A673 (cell line): ENCODE data around the gene TOP3A.

- PRO-cap, result no peak
Observed at GRCh38 chr17:17445554-17446579, 30.9 kb upstream of the MED9 start.

DNA sequence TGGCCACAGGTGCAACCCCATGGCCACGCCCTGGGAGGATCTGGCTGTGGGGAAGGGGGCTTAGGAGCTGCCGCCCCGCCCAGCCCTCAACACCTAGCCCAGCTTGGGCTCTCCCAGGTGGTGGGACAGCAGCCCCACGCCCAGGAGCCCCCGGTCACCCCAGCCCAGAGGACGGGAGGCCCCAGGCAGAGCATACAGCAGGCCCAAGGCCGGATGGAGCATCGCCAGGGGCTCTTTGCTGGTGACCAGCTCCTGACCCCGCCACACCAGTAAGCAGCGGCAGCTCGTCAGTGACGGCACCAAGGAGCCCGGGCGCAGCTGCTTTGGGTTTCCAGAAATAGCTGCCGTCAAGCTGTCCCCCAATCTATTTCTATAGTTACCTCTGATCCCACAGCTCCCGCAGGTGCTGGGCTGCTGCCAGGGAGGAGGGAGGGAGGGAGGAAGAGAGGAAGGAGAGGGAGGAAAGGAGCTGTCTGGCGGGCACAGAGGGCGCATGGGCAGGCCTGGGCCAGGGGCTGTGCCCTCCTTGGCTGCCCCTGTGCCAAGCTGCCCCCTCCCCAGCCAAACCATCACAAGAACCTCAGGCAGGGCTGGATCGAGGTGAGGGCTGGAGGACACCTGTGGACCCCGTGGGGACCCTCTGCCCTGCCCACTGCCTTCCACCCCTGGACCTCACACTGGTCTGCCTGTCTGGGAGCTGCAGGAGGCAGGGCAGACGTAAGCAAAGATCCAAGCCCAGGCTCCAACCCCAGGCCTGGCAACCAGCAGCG is 10.8 kb upstream of the RASD1 start:
- PRO-cap, result no peak

GRCh38 chr17:17574032-17574515 is 17.4 kb downstream of the PEMT start:
- PRO-cap, result no peak

- PRO-cap, result no peak
Observed at GRCh38 chr17:17675810-17676733, 5.2 kb upstream of the RAI1 start.

DNA sequence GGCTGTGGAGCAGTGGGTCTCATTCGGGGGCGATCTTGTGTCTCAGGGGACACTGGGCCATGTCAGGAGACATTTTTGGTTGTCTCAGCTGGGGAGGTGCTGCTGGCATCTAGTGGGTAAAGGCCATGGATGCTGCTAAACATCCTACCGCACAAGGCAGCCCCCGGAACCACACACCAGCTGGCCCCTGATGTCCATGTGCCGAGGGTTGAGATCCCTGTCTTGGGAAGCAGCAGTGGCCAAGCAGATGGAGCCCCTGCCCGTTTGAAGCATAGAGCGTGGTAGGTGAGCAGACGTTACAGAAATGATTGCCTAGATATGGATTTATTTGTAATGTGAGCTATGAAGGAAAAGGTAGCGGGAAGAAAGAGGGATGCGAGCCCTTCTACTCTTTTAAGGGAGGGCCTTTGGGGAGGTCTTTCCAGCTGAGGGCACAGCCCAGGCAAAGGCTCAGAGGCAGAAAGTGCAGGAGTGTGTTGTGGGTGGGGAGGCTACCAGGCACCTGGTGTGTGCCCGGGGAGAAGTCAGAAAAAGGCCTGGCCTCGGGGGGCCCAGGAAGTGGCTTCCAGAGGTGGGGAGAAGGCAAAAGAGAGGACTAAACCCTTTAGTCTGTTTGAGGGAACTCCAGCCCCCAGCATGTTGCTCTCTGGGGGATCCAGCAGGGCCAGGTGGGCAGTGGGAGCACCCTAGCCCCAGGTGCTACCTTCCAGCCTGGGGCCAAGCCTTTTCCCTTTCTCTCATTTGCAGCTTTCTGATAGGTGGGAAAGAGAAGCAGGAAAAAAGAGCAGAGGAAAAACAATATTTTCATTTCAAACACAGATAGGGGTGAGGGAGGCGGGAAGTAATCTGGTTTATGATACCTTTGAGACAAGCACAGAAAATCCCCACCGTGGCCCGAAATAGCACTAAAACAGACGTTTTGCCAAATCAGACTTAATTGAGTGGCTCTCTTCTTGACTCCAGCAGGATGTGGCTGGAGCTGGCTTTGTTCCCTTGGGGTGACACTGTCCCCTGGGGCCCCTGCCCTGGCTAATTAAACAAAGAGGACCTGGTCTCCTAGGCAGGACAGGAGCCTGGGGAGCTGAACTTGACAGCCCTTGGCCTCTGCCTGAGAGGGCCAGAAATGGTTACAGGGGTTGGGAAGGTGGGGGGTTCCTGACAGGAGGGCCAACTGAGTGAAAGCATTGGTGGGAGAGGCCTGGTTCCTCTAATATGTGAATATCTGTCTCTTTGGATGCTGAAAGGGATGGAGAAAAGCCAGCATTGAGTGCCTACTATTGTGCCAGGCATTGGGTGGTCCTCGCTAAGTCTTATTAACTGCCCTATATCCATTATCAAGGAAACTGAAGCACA is 10.3 kb downstream of the RAI1 start:
- PRO-cap, result no peak

GRCh38 chr17:17692818-17693036 is 11.5 kb downstream of the RAI1 start:
- PRO-cap, result no peak

DNA sequence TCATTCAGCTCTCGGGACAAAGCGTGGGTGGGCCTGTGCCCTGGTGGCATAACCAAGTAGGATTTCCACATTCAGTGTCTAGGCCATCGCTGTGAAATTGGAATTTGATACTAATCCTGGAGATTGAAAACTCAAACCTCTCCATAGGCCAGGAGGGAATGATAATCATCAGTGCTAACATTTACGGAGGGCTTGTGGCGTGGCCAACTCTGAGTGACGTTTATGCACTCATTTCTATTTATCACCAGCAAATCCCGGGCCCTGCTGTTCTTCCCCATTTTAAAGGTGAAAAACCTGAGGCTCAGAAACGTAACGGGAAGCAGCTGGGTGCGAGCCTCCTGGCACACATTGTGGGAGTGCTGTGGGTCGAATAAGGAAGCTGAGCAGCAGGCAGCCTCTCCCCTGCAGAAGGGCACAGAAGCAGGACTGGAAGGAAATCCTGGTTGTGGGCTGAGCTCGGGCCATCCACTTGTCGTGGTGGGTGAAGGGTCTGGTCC is 33.1 kb downstream of the RAI1 start:
- PRO-cap, result no peak

- PRO-cap, result no peak
Observed at GRCh38 chr17:17748829-17749766, 67.8 kb downstream of the RAI1 start.

DNA sequence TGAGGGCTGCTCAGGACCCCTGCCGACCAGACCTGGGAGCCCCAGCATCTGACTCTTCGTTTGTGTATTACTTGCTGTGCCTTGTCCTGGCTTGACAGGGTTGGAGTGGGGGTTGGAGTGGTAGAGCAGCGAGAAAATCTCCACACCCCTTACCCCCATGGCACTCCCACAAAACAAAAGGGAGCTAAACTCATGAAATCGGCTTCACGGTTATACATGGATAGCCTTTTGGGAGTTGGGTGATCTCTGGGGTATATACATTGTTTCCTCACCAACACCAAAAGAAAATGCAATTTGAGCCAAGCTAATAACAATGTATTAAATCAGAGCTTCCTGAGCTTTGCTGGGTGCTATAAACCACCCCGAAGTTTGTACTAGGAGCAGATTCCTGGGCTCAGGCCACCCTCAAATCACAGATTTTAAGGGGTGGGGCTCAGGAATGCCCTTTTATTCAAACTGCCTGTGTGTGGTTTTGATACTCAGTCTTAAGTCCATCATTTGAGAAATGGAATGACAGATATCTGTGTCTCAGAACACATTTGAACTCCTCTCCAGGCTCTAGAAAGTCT is 72.1 kb downstream of the RAI1 start:
- PRO-cap, result no peak

- PRO-cap, result no peak
Observed at GRCh38 chr17:17810775-17811218, 26.0 kb downstream of the SREBF1 start.

GRCh38 chr17:17818040-17818409 is 18.8 kb downstream of the SREBF1 start:
- PRO-cap, result no peak

- PRO-cap, result no peak
Observed at GRCh38 chr17:17821958-17823196, 14.4 kb downstream of the SREBF1 start.

DNA sequence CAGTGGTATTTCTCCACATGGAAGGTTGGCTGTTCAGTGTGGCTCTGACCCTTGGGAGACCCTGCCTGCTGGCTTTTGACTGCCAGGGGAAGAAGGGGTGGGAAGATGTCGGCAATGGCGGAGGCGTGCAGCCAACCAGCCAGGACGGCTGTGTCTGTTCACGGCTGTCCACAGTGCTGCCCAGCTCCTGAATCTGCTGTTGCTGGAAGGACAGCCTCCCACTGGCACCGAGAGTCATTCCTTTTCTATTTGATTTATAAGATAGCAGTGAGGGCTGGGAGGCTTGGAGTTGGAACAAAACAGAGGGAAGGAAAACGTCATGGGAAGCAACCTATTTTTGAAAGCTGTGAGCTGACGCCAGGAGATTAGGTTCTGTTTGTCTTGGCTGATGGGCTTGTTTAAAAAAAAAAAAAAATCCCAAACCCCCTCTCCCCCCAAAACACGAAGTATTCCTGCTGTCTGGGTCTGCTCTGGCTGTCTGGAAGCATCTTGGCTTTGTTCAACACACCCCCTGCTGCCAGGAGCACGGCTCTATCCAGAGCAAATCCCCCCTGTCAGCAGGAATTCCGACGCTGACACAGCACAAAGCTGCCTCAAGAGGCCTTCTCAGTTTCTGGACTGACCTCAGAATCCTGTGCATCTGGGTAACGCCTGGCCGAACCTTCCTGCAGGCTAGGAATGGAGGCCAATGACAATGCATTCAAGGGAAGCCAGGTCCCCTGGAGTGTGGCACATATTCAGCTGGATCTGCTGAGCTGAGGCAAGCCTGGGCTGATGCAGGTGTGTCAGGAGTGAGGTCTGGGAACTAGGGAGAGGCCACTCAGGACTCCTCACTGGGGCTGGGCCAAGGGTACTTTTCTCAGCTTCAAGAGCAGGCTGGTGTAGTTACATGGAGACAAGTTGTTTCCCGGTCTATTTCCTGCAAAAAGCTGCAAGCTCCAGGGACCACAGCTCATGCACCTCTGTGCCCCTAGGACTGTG is 41.0 kb upstream of the SREBF1 start:
- PRO-cap, result bidirectional peak, plus-strand start at position 627 of the sequence, minus-strand start at position 480 of the sequence

GRCh38 chr17:17955256-17955756 is 16.9 kb downstream of the TOM1L2 start:
- PRO-cap, result no peak

GRCh38 chr17:18038051-18038773 is 756 bp downstream of the ATPAF2 start:
- PRO-cap, result no peak

GRCh38 chr17:18157972-18158722 is 25.5 kb upstream of the ALKBH5 start:
- PRO-cap, result bidirectional peak, plus-strand start at chr17:18158342, minus-strand start at chr17:18158200

GRCh38 chr17:18262369-18263255 is 2.1 kb downstream of the MIEF2 start:
- PRO-cap, result no peak

DNA sequence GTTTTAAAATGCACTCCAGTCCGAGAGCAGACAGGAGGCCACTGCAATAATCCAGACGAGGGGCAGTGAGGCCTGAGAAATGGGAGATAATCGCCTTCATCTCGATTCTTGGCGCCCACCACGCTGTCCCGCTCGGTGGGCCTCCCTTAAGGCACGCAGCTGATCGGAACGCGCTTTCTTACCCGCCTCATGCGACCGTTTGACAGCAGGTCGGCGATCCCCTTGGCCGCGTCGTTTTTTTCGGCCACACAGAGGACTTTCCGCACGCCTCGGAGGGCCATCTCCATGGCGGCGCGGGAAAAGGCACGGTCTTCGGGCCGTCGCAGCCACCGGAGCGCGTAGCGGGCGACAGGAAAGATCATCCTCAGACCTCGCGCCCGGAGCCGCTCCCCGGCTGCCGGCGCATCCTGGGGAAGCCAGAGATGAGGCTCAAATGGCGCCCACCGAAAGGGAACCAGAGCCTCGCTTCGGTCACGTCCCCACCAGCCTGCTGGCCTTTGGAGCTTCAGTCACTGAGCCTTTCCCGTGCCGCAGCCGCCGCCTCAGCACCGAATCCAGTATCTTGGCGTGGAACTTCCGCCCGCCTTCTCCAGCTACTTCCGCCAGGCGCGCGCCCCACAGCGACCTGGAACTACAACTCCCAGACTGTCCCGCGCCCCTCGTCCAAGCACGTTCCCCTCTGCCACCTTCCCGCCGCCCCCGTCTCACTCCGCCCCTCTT is at the start of gene TOP3A:
Gene TOP3A, minus strand, starts transcription at position 578 of the 720 bp plus-strand sequence.
- PRO-cap, result bidirectional peak, plus-strand start outside the sequence, minus-strand start at position 547 of the sequence

DNA sequence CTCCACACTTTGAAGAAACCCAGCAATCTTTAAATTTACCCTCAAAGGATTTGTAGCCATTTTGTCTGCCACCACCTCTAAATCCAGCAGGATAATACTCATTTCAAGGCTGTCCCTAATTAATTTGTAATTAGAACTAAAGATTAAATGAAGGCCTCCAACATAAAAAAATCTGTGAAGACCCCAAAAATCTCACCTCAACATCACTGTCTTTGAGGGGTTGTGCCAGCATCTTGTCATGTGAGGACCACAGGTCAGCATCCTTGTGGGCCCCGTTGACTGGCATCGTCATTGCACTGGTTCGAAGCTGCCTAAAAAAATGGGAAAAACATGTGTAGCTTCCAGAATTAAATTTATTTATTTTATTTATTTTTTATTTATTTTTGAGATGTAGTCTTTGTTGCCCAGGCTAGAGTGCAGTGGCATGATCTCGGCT is 7.6 kb downstream of the SHMT1 start:
- PRO-cap, result no peak

- PRO-cap, result no peak
Observed at GRCh38 chr17:18969194-18970106, 17.5 kb downstream of the SLC5A10 start.